Smooth muscle cell (in vitro differentiated cells): ENCODE data around the gene RIMS1.

GRCh38 chr6:69813431-69814075 lies 16.7 kb upstream of the LMBRD1 start:
- RAMPAGE, long total RNA, result no peak

DNA sequence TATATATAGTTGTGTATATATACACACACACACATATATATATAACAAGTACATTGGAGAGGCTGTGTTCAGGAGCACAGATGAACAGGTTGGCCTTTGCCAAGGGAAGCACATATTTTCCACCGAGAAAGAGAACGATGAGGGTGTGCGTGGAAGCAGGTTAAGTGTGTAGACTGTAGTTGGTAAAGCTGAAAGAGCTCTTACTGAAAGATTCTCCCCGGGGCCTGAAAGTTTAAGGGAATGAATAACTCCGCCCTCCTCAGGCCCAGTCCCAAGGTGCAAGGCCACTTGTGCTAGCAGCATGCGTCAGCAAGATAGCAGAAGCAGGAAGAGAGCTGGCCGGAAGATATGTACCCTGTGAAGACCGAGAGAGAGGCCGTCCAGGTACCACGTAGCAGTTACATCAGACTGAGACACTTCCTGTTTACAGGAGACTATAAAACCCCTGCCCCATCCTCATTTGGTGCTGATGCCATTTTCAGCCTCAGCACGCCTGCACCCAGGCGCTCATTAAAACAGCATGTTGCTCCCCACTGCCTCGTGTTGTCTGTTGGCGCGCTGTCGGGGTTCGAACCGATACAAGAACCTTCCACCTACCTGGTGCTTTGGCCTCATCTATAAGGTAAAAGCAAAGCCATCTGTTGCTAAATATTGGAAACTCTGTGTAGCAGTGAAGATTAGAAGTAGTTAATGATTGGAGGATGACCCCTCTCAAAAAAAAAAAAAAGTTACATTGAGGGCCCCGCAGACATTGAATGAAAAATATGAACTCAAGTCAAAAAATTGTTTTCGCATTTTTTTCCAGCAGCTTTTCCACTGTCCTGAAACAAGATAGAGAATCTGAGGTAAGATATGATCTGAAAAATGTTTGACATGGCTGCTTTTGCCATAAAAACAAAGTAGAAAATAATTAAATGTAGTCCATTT lies 18.6 kb upstream of the FAM135A start:
- RAMPAGE, long total RNA, result no peak

GRCh38 chr6:70414244-70414555 lies 892 bp downstream of the FAM135A start:
- RAMPAGE, long total RNA, result no peak

DNA sequence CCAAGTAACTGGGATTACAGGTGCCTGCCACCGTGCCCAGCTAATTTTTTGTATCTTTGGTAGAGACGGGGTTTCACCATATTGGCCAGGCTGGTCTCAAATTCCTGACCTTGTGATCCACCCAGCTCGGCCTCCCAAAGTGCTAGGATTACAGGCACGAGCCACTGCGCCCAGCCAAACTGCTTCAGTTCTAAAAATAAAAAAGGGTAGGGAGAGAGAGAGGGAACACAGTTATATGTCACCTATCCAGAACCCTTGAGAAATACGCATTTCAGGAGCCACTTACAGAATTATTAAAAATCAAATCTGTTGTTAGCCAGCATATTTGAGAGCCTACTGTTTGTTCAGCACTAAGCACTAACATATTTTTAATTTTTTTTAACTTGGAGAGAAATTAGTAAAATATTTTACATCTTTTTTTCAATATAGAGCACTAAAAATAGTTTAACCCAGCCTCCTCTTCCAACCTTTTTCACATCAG lies 14.1 kb upstream of the SDHAF4 start:
- RAMPAGE, long total RNA, result no peak

- RAMPAGE, long total RNA, result no peak
These were observed 64.5 kb downstream of the SMAP1 start for GRCh38 chr6:70731978-70732734.

GRCh38 chr6:71359246-71359909 lies 70.8 kb downstream of the OGFRL1 start:
- RAMPAGE, long total RNA, result no peak

- RAMPAGE, long total RNA, result no peak
These were observed 123.7 kb downstream of the OGFRL1 start for GRCh38 chr6:71411806-71413154.

DNA sequence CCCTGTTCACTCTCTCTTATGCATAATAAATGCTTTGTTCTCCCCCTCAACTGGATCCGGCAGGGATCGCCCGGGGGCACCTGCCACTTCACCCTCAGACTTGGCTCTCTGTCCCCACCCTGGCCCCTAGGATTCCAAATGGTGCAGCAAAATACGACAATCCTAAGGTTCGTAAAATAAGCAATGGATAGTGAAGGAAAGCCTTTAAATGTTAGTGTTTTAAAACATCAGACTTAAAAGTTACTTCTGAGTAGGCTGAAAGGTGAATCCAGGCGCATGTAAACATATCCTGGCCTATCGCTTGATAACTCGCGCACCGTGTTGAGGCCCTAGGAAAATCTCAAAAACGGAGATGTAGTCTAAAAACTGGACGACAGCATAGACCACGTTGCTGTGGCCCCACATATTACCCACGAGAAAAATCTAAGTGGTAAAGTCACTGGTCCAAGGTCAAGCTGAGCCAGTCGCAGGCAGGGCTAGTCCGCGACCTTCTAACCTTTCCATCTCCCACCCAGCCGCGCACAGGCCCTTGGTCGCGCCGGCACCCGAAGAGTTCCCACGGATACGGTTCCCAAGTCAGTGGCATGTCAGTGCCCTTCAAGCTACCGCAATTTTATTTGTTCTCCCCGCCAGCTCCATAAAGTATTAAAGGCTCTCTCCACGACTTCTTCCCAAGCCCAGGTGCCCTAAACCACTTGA lies 130.9 kb downstream of the OGFRL1 start:
- RAMPAGE, long total RNA, result no peak

- RAMPAGE, long total RNA, result no peak
These were observed 190.2 kb downstream of the OGFRL1 start for GRCh38 chr6:71478475-71479513.

DNA sequence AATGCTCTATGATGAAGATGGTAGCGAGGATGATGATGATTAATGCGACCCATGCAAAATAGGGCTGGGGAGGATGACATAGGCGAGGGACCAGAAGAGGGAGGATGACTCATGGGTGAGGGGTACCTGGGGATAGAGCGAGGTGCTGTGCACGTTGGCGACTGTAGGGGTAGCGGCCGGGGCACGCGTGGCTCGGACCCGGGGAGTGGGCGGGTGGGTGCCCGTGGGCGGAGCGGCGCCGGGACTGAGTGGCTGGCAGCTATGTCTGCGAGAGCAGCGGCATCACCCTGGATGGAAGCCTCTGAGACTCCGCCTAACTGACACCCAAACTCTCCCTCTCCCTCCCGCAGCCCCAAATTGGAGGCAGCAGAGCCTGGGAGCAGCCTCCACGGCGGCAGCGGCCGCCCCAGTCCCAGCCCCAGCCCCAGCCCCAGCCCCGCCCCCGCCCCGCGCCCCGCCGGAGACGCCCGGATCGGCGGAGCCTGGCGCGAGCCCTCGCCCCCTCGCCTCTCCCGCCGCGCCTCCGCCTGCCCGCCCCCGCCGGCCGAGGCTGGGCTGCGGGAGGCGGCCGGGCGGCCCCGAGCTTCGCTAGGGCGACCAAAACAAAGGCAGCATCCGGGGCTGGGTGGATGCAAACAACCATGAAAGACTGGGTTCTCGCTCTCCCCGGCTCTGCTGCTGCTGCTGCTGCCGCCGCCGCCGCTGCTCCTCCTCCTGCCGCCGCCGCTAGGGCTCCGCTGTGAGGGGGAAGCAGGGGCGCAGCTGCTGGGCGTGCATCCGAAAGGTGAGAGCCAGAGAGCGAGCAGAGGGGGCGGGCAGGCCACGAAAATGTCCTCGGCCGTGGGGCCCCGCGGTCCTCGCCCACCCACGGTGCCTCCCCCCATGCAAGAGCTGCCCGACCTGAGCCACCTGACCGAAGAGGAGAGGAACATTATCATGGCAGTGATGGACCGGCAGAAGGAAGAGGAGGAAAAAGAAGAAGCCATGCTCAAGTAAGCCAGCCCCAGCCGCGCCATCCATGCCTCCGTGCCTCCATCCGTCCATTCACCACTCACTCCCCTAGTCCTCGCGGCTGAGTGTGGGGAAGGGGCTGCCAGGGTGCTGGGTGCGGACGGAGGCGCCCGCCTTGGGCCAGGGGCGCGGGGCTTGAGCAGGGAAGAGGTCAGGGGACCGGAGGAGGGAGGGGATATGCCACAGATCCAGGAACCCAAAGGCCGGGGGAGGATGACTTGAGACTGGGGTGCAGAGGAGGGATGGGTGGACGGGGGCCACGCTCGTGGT lies at the start of gene RIMS1:
Gene RIMS1, plus strand, starts transcription at position 355 of the 1,281 bp plus-strand sequence.
- RAMPAGE, long total RNA, result start-site peak on the plus strand centred at position 566 of the sequence, 80 bp wide, 23 and 40 reads in 2 replicates

GRCh38 chr6:72561236-72561602 lies 60.6 kb upstream of the KCNQ5 start:
- RAMPAGE, long total RNA, result no peak

DNA sequence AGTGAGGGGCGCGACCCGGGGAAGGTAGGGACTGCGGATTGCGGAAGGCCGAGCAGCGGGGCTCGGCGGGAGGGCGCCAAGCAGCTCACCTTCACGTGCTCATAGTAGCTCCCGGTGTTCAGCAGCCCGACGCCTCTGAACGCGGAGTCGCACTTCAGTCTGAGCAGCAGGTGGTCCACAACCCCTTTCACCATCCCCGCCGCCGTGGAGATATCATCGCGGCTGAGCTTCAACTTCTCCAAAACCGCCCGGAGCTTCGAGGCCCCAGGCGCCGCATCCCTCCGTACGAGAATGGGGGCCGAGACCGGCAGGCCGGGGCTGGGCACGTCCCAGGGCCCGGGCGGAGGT lies 687 bp downstream of the CGAS start:
- RAMPAGE, long total RNA, result no peak

DNA sequence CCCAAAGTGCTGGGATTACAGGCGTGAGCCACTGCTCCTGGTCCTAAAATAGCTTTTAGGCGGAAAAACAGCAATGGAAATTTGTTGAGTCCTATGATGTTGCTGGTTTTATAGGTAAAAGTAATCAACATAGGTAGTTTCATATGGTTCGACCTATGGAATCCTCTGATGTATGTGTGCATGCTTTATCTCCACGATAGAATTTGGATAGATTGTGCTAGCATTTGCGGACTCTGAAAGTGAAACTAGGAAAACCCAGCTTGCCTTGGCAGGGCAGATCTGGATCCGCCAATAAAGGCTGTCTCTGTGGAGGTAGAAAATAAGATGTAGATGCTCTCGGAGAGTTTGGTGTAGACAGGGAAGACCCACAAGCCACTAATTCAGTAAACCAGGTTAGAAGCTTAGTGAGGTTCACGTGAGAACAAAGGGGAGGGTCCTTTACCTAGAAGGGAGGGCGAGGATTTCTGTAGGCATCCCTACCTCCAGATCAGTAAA lies 1.0 kb upstream of the SLC17A5 start:
- RAMPAGE, long total RNA, result no peak

- RAMPAGE, long total RNA, result no peak
These were observed 707.6 kb downstream of the COL12A1 start for GRCh38 chr6:74498232-74498686.

GRCh38 chr6:75345303-75345921 lies 60.8 kb upstream of the TMEM30A start:
- RAMPAGE, long total RNA, result no peak

- RAMPAGE, long total RNA, result no peak
These were observed 45.0 kb upstream of the MYO6 start for GRCh38 chr6:75703997-75704425.

GRCh38 chr6:79869425-79869931 lies 77.9 kb downstream of the ELOVL4 start:
- RAMPAGE, long total RNA, result no peak

DNA sequence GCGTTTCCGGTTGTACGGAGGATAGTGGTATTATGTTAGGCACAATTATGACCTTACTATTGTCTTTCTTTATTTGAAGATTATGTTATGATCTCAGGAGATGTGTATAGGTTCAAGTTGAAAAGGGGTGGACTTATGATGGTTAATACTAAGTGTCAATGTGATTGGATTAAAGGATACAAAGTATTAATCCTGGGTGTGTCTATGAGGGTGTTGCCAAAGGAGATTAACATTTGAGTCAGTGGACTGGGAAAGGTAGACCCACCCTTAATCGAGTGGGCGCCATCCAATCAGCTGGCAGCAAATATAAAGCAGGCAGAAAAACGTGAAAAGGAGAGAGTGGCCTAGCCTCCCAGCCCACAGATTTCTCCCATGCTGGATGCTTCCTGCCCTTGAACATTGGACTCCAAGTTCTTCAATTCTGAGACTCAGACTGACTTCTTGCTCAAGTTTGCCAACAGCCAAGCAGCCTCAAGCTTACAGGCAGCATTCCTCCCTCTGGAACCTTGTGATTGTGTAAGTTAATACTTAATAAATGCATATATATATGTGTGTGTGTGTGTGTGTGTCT lies 284.2 kb downstream of the BCKDHB start:
- RAMPAGE, long total RNA, result no peak

DNA sequence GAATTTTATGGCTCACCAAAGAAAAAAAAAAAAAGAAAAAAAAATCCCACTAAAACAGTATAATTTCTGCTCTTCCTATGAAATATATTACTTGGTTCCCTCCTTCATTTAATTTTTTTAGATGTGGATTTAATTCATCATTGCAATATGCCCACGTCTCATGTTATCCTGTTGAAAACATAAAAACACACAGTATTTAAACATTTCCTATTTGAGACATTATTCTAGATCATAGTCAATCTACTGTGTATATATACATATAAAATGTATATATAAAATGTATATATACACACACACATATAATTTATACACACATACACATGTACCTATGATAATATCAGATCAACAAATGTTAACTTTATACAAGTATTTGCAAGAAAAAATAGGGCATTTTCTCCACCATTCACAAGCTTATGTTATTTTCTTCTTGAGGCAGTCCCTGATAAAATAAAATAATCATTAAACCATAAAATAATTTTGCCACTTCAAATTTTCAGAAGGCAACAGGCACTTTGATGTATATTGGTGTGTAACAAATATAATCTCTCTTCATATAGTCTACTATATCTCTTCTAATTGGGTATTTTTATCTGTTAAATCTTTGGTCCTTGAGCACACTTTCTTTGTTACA lies 4.0 kb downstream of the TENT5A start:
- RAMPAGE, long total RNA, result no peak

GRCh38 chr6:81750456-81750996 lies 2.0 kb downstream of the TENT5A start:
- RAMPAGE, long total RNA, result no peak